GM23248 (cell line): ENCODE data around the genes CD24 and PDSS2.

GRCh38 chr6:106740339-106740811 is 111.0 kb downstream of the QRSL1 start:
- RAMPAGE, long total RNA = no peak

DNA sequence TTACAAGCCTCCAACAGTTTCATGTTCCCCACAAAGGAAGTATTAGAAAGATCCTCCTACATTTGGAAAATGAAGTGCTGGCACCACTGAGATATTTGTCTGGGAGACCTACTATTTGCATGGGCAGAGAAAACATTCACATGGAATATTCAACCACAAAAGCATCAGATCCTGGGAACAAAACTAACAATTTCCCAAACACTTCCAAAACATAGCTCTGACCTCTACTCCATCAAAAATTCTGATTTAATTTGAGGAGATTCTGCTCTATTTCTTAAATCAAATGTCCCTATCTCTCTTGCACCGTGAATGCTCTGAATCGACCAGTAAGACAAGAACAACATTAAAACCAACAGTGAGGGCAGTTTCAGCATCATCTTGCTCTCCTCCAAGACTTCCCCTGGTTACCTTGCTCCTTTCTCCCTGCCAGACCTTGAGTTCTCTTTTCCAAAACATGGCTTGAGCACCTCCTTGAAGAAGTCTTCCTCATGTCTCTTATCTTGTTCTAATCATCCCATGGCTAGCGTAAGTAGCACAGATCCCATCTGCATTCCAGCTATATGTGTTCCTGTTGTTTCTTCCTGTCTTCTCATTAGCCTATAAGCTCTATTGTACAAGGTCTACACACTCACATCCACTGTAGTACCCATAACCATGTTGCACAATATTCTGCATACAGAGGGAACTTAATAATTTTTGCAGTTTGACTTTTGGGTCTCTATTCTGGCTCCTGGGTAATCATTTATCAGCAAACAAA is 157.7 kb downstream of the QRSL1 start:
- RAMPAGE, long total RNA = no peak

DNA sequence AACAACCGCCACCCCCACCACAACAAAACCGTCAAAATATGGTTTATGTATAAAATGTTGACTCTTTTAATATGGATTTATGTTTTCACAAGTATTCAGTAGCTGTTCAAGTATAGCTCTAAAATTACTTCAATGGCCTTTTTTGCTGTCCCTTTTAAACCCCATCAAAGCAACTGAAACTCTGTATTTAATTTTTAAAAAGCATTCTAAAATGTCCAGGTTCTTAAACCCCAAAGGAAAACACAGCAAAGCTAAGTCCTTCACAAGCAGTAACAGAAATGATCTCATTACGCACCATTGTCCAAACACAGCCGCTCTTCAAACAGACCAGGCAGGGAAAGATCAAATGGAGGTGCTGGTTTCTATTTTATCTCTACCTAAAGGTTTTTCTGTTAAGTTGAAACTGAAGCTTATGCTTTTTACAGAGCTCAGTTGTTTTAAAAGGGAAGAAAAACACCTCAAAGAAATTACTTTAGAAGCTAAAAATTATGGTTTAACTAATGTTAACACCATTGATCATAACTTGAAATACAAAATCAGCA is 87.7 kb downstream of the CD24 start:
- RAMPAGE, long total RNA = no peak

DNA sequence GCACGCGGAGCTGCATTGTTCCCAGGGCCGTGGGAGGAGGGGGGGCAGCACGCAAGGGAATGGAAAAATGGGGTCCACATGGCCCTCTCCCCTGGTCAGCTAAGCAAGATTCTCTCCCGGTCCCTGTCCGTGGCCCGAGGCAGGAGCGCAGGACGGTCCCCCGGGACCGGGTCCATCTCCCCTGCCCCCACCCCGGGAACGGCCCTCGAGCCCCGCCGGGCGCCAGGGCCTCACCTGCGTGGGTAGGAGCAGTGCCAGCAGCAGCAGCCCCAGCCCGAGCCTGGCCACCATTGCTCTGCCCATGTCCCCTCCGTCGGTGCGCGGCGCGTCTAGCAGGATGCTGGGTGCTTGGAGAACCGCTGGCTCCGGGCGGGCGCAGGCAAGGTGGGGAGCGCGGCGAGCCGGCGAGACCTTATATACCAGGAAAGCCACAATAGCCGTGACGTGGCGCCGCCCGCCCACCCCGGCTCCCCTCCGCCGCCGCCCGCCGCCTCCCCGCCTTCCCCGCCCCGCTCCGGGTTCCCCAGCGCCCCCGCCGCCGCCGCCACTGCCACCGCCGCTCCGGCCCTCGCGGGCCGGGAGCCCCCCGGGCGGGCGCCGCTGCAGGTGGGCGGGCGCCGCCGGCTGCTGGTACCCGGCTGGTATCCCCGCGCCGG is at the start of gene CD24:
TSS of gene CD24 (minus strand) at position 386 of the 656 bp plus-strand sequence.
- RAMPAGE, long total RNA = no peak

- RAMPAGE, long total RNA = no peak
These were observed 53.8 kb upstream of the BEND3 start for GRCh38 chr6:107169048-107169567.

- RAMPAGE, long total RNA = no peak
These were observed 129.3 kb downstream of the PDSS2 start for GRCh38 chr6:107329964-107330490.

GRCh38 chr6:107403917-107404411 is 55.4 kb downstream of the PDSS2 start:
- RAMPAGE, long total RNA = no peak

DNA sequence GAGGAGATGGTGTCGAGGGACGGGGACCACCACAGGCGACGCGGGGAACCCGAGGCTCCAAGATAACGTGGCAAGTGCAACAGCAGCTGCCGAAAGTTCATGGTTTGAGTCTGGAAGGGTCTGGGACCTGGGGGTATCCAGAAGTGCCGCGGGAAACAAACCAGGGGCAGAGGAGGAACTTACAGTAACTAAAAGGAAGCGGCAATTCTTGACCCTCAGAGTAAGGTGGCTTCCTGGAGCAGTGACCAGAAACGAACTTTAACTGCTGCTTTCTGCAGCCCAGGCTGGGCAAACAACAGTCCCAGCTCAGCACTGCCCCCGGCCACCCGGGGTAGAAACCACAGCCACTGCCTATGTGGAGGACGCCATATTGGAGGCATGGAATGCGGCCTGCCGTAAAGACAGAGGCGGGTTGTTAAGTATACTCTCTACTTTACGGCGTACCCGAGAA is at the start of gene PDSS2:
TSS of gene PDSS2 (minus strand) at position 380 of the 451 bp plus-strand sequence.
- RAMPAGE, long total RNA = no peak

GRCh38 chr6:107540309-107540637 is 50.4 kb downstream of the SOBP start:
- RAMPAGE, long total RNA = no peak

- RAMPAGE, long total RNA = no peak
These were observed 158.7 kb downstream of the SCML4 start for GRCh38 chr6:107665329-107665805.

DNA sequence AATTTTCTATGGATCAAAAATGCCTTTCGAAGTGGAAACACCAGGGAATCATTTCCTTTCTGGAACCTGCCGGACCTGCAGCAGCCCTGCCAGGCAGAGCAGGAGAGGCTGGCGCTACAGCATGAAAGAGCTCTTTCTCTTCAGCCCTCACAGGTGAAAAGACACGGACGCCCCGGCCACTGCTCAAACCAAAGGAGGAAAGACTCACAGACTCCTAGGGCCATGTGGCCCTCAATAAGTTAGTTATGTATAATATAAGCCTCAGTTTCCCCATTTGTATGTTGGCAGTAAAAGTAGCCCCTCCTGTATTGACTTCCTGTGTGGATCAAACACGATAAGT is 8.3 kb downstream of the SCML4 start:
- RAMPAGE, long total RNA = no peak

GRCh38 chr6:107816751-107817529 is 7.2 kb downstream of the SCML4 start:
- RAMPAGE, long total RNA = no peak

GRCh38 chr6:107859975-107860522 is 35.9 kb upstream of the SCML4 start:
- RAMPAGE, long total RNA = no peak

DNA sequence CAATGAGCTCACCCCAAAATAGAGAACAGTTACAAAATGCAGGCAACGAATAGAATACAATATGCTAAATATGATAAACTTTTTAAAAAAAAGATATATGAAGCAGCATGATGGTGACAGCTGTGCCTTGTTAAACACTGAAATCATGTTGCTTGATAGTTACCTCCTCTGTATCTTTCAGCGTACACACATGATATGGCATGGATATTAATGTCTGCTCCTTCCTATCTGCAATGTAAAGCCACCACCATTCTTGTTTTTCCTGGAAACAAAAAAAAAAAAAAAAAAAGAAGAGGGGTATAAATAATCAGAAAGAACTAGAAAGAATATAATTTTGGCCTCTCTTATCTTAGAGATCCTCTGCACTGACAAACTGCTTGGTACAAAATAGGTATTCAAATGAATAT is 52.3 kb upstream of the SCML4 start:
- RAMPAGE, long total RNA = no peak

GRCh38 chr6:107880947-107881620 is 57.0 kb upstream of the SCML4 start:
- RAMPAGE, long total RNA = no peak

DNA sequence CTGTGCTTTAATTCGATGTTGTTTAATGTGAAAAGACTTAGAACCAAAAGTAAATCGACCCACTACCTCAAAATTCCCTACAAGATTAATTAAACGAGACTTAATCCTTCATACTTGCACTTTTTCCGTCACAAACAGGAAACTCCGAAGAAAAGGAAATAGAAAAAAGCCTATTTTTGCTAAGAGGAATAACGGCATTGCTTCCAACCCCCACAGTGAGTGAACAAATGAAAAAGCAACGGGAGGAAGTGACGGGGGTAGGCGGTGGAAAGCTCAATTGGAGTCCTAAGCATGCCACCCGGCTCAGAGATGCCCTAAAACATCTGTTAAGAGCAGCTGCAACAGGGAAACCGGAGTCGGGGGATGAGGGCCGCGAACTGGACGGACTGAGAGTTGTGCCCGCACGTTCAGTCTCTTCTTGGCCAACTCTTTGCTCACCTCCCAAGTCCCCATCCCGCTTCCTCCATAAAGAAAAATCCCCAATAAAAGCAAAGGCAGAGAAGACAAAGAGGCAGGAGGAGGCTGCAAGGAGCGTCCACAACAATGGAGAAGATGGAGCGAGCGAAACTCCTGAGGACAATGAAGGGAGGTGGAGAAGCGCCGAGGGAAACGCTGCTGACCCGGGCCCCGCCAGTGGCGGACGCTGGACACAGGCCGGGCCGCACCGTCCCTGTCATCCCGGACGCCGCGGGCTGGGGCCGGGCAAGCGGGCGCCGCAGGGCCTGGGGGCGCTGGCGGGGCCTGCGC is 727 bp downstream of the SEC63 start:
- RAMPAGE, long total RNA = no peak

DNA sequence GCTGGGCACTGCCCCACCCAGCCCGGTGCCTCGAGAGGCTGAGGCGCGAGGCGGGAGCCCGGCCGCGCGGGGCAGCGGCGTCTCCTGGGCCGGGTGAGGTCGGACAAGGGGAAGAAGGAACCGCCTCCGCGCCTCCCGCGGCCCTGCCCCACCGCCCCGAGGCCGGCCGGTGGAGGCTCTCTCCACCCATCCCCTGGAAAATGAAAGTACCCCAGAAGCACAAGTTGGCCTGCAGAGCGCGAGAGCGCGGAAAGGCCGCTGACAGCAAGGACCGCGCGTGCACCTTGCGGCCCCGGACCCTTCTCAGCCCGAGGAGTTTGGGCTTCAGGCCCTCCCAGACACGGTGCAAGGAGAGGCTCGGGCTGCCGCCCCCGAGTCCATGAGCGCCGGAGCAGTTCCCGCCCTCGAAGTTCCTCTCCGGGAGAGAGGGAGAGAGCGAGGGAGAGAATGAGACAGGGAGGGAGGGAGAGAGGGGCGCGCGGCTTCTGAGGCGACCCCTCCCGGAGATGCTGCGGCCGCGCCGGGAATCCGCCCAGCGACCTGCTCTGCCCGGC is 43.2 kb upstream of the OSTM1 start:
- RAMPAGE, long total RNA = no peak

- RAMPAGE, long total RNA = no peak
These were observed 27.8 kb downstream of the FOXO3 start for GRCh38 chr6:108588456-108588997.

- RAMPAGE, long total RNA = no peak
These were observed 93.2 kb downstream of the FOXO3 start for GRCh38 chr6:108653685-108654488.

- RAMPAGE, long total RNA = no peak
These were observed 93.7 kb downstream of the FOXO3 start for GRCh38 chr6:108654489-108654834.